ReNcell CX (cell line): Measurements from ENCODE around the gene BAZ1A.

GRCh38 chr14:34060050-34061209, 109.6 kb upstream of the EGLN3 start:
- PRO-cap = bidirectional peak, plus-strand start at chr14:34060333, minus-strand start at chr14:34060225

DNA sequence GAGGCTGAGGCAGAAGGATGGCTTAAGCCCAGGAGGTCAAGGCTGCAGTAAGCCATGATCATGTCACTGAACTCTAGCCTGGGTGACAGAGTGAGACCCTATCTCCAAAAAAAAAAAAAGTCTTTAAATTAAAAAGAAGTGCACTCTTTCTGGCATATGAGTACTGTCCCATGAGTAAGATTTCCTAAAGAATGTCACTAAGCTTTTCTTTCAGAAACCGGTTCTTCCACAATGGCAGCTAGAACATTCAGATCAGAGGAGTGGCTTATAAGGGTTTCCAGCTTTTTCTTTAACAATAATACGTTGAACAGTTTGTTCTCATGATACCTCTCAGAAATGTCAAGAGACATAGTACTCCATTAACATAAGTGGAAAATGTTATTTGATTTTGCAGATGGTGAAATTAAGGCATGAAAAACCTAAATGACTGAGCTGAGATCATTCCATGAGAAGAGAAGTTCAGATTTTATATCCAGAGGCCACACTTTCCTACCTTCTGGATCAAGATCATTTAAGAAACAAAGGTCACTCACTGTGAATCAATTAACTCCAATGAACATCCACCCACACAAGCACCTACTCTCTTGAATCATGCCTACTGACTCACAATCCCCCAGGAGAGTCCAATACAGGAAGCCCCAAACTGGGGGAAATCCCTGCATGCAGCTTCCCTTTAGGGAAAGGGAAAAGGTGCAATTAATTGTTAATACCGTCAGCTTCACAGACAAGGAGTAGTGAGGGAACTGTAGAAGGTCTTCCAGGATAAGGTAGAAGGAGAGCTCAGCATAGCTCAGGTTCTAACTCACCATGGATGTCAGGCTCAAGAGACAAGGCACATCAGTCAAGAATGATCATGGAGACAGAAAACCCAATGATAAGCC, 86.9 kb downstream of the SPTSSA start:
- PRO-cap = no peak

- PRO-cap = no peak
Observed at GRCh38 chr14:34615286-34615992, 14.5 kb downstream of the SNX6 start.

GRCh38 chr14:34650597-34651245, 20.8 kb upstream of the SNX6 start:
- PRO-cap = no peak

DNA sequence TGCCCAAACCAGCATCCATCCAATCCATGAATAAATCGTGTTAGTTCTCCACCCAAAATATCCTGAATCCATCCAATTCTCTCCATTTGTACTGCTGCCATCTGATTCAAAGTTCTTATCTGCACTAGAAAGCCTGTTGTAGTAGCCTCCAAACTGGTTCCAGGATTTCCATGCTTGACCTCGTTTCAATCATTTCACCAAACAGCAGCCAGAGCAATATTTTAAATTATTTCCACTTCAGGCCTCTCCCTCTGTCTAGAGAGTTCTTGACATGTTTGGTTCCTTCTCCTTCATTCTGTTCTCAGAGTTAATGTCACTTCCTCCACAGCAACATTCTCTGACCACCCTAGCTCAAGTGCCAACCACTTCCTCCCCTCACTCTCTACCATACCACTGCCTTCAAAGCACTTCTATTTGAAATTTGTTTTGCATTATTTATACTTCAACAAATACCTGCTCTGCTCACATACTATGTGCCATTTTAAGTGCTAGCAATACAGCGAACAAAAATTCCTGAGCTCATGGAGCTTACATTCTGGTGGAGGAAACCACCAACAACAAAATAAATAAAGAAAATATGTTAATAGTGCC, 17.5 kb downstream of the BAZ1A start:
- PRO-cap = no peak

DNA sequence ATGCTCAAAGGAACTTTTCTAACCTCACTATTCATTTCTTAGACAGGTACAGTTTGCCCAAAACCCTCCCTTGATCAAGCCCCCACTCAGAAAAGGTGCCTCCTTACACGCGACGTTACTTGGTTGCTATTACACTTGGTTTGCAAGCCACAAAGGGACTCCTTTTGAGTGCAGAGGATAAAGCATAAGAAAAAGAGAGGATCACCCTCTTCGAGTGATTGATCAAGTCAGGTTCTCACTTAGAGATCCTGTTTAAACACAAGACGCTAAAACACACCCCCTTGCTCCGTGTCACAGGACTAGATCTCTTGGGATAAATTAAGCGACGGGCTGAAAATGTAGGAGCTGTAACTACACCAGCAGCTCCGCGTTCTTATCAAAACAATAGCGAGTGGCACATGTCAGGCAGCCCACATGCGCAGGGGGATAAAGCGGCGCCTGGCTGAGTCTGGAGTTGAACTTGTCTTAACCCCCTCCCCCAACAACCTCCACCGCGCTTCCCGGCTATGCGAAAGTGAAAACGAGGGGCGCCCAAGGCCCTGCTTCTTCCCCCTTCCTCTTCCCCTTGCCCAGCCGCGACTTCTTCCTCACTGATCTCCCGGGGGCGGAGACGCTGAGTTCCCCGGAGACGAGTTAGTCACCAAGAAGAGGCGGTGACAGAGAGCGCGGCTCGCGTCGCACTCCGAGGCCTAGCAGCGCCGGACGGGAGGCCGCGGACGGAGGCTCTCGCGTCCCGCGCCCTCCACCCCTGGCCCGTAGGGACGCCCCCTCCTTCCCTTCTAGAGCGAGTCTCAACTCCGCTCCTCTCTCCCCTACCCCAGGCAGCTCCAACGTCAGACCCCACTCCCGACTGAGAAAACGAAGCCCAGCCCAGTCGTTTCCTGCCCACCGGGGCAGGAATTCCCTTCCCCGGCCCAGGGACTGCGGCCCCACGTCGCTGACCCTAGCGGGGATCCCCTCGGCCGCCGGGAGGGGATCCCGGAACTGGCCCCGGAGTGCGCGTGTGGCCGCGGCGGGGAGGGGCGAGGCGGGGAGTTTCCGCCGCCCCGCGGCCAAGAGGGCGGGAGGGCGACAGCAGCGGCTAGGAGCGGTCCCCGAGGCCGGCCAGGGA, 1.7 kb downstream of the BAZ1A start:
- PRO-cap = bidirectional peak, plus-strand start at position 686 of the sequence, minus-strand start at position 586 of the sequence; bidirectional peak, plus-strand start at position 1,057 of the sequence, minus-strand start at position 980 of the sequence

- PRO-cap = bidirectional peak, plus-strand start at chr14:34875524, minus-strand start at chr14:34875333
Observed at GRCh38 chr14:34875207-34875714, at the start of gene BAZ1A. Gene BAZ1A, minus strand, starts transcription at chr14:34875360.

- PRO-cap = no peak
Observed at GRCh38 chr14:34981313-34981739, 1.5 kb upstream of the SRP54 start.

GRCh38 chr14:35706323-35707146, 102.6 kb downstream of the RALGAPA1 start:
- PRO-cap = no peak

GRCh38 chr14:35826641-35827310, 638 bp downstream of the BRMS1L start:
- PRO-cap = bidirectional peak, plus-strand start at chr14:35826842, minus-strand start at chr14:35826730; unidirectional peak, plus-strand start at chr14:35827125

DNA sequence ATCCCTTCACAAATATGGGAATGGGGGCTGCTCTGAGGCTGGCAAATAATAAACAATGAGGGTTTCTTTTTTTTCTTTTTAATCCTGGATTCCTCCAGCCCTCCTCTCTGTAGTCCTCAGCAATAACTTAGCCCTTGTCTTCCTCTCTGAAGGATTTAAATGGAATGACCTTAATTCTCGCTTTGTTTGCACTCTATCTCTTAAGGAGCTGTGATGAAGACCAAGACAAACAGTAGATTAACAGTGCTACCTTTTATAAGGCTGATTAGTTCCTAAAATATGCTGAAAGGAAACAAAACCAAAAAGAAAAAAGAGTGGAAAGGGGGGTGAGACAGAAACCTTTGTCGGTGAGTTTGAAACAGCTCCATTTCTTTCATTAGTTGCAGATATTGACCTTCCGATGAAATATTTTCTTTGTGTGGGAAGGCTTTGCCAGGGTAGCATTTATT, 105.2 kb downstream of the MBIP start:
- PRO-cap = no peak

- PRO-cap = no peak
Observed at GRCh38 chr14:36255964-36256591, 64.4 kb downstream of the MBIP start.

- PRO-cap = no peak
Observed at GRCh38 chr14:36305771-36306339, 14.6 kb downstream of the MBIP start.

DNA sequence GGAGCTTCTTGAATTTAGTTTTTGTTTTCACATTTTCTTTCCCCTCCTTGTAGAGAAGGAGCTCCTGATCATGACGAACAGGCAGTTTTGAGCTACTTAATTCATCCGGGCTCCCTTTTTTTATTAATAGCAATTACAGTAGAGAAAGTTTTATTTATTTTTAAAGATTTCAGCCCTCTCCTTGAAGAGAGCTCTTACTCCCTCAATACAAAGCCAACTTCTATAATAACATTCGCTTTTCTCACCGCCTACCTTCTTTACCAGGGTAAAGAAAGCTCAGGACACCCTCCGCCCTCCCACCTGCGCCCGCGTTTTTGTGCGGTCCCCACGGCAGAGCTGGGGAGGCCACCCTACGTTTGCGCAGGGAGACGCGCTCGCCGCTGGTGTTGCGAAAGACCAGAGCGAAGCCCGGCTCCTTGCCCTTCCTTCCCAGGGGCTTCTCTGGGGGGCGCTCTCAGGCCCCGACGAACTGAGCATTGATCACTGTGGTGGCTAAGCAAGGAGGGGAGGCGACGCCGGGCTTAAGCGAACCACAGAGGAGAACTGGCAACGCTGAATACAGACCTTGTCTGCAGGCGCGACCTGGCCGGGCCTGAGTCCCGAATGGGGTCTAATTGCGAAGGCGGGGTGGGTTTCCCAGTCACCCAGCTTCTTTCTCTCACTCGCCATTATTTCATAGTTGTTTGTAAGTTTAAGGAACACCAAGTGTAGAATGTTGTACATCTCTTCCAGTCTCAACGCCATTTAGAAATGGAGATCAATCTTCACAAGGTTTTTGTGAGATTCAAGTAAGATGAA, 1.5 kb upstream of the NKX2-1 start:
- PRO-cap = no peak

GRCh38 chr14:36647515-36648476, 13.9 kb upstream of the PAX9 start:
- PRO-cap = no peak

DNA sequence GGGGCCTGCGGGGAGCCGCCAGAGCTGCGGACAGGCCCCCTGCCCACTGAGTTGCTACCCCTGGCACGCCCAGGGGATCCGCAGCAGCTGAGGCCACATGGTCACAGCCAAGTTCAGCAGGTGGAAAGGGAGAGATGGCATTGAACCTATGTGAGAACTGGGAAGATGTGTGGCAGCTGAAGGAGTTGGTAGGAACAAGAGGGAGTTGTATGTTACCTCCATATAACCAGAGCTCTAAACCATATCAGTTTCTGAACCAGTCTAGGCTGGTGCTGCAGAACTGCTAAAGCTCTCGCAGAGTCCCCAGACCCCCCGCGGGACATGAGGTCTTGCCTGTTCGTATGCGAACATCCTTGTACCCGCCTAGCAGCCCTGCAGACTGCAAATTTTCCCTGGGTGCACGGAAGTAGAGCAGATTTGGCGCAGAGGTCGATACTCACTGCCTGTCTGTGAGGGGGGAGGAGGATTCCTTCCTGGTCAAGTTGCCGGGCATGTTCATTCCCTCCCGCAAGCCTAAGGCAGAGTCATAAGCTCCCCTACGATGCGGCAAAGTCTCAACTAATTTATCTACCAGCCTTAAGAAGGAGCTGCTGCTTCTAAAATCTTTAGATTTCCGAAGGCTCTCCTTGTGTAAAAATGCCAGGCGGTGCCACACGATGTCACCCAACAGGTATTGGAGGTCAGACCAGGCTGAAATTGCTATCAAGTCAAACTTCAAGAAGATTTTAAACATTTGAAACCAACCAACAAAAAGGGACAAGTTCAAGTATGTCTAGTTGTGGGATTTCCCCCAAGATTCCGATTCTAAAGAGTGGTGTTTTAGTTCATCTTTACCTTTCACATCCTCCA, 1.8 kb upstream of the PAX9 start:
- PRO-cap = no peak

DNA sequence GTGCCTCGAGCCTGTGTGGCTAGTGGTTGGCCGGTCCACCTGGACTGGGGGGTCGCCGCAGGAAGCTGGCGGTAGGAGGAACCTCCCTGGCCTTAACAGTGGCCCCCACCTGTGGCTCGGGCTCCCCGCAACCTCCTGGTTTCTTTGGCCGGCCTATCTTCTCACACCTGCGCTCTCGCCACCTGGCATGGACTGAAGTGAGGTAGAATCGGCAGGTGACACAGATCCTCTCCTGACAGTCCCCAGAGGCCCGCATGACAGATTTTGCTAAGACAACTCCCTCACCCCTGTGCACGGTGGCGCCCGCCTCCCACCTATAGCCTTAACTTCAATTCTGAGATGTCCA, 499 bp upstream of the PAX9 start:
- PRO-cap = no peak

DNA sequence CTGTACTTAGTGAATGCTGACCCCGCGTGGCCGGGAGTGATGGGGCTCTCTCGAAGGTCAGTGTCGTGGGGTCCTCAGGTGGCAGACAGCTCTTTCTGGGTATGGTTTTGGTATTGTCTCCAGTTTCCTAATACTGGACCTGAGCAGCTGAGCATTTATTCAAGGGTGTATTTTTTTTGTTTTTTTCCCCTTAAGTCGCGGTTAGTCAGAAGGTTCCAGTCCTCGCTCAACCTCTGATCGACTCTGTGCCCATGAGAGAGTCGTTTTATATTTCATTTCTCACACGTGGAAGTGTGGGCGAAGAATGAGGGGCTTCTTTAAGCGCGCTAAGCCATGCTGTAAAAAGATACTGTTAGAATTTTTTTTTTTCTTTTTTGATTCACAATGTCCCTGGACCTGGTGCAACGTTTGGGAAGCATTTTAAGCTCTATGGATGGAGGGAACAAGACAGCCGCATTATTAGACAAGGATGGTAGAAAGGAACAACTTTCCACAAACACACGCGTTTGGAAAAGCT, 544 bp downstream of the MIPOL1 start:
- PRO-cap = no peak

GRCh38 chr14:37598162-37599100, 3.0 kb downstream of the TTC6 start:
- PRO-cap = no peak

DNA sequence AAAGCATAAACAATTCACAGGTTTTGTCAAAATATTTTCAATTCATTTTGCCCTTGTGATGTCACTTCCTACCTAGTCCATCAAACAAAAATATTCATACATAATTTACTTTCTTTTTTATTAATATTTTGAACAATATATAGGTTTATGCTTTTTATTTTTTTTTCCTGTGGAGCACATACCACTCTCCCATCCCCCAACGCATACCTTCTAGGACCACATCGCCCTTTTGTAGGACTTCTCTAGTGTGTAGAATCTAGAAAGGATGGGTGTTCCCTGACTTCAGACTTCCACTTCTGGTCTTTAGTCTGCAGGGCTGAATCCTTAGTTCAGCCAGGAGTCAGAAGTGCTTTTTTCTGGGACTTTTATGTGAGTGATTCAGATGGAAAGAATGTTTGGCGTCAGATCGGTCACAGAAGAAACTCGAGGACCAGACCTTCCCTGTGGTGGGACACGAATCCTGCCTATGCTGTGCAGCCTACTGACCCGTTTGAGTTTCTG, 165.5 kb upstream of the SSTR1 start:
- PRO-cap = no peak